Fallopian tube (tissue), 1 donor: Measurements from ENCODE around the genes OR4X1, OR5L2, OR8H3, OR5T3, OR8U1 and SLC43A3.

DNA sequence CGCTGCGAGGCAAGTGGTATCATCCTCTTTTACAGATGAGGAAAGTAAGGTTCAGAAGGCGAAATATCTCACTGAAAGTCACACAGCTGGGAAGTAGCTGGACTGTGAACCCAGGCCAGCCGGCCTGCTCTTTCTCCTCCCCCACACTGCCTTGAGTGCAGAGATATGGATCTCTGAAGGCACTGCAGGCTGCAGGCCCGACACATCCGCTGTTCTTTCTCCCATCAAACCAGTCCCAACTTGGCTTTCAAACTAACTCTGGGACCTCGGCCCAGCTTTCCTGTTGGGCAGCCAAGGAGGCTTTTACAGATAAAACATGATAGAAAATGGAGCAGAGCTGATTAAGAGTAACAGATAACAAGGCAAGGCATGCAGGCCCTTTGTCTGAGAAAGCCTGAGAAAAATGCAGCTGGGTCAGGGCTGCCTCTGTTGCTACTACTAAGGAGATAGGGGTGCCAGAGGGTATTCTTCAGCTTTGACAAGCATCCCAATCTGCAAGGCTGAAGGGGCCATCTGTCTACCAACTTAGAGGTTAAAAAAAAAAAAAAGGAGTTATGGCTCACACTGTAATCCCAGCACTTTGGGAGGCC lies 63.9 kb upstream of the PTPRJ start:
- PRO-cap = no peak

DNA sequence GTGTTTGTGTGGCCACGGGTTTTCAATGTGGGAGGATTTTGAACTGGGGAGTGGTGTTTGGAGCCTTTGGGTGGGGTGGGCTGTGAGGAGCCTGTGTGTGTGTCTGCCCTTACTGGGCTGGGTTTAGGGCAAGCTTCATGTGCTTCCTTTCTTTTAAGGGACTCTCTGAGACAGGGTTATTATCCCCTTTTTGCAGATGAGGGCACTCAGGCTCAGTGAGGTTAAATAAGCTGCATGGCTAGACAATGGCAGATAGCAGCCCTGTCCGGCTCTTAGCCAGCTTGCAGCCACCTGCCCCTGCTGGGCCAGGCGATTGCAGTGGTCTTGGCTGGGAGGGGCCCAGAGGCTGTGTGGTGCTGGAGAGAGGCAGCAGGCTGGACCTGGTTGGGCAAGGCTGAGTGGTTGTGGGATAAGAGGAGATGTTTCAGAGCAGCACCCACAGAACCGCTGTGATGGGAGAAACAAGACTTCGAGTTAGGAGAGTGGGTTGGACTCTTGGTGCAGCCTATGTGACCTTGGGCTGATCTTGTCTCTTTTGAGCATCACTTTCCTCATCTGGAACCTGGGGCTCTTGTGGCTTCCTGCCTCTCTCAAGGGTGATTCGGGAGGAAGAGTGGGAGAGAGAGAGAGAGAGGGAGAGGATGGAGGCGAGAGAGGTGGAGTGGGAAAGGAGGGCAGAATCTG lies 25.5 kb downstream of the PTPRJ start:
- PRO-cap = no peak

DNA sequence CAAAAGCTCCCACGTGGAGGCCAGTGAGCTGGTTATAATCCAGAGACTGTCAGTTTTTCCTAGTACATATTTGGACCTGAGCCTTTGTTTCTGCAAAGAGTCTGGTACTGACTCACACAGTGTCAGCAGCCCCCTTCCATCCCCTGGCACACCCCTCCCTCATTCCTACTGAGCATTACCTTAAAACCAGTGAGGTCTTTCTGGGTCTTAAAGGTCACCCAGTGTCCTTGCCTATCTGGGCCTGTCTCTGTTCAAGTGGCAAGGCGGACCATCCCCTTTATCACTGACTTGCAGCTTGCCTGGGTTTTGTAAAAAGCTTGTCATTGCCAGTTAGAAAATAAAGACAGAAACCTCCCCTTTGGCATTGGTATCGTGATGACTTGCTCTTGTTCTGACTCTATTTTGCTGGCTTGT lies 26.1 kb downstream of the PTPRJ start:
- PRO-cap = no peak

GRCh38 chr11:48114432-48114855 lies 102.2 kb upstream of the OR4B1 start:
- PRO-cap = no peak

- PRO-cap = no peak
These were observed at the start of gene OR4X1 for GRCh38 chr11:48263455-48264052. TSS of gene OR4X1 (plus strand) at chr11:48263861.

DNA sequence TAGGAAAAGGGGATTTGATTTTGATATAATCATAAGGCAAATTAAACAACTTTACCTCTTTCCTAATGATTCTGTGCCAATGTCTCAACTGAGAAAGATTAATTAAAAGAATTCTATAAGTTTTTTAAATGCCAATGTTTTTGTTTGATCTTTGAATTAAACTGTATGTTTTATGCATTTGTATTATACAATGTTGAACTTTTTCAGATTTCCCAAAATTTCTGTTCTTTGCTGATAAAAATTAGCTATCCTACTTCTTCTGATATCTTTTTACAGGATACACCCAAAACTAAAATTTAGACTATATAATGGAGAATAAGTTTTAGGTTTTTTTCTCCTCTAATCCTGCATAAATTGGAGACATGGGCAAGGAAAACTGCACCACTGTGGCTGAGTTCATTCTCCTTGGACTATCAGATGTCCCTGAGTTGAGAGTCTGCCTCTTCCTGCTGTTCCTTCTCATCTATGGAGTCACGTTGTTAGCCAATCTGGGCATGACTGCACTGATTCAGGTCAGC lies at the start of gene OR5L2:
Gene OR5L2, plus strand, starts transcription at position 363 of the 518 bp plus-strand sequence.
- PRO-cap = no peak

GRCh38 chr11:56122178-56122520 lies at the start of gene OR8H3:
TSS of gene OR8H3 (plus strand) at chr11:56122373.
- PRO-cap = no peak

DNA sequence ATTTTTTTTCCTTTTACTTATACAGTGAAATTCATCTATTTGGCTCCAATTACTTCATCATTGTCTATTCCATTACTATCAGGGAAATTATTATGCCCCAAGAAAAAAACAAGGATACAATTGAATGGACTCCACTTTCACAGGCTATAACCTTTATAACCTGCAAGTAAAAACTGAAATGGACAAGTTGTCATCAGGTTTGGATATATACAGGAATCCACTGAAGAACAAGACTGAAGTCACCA lies at the start of gene OR5T3:
Gene OR5T3, plus strand, starts transcription at position 179 of the 245 bp plus-strand sequence.
- PRO-cap = no peak

GRCh38 chr11:56375340-56375865 lies at the start of gene OR8U1:
TSS of gene OR8U1 (plus strand) at chr11:56375624.
- PRO-cap = no peak

DNA sequence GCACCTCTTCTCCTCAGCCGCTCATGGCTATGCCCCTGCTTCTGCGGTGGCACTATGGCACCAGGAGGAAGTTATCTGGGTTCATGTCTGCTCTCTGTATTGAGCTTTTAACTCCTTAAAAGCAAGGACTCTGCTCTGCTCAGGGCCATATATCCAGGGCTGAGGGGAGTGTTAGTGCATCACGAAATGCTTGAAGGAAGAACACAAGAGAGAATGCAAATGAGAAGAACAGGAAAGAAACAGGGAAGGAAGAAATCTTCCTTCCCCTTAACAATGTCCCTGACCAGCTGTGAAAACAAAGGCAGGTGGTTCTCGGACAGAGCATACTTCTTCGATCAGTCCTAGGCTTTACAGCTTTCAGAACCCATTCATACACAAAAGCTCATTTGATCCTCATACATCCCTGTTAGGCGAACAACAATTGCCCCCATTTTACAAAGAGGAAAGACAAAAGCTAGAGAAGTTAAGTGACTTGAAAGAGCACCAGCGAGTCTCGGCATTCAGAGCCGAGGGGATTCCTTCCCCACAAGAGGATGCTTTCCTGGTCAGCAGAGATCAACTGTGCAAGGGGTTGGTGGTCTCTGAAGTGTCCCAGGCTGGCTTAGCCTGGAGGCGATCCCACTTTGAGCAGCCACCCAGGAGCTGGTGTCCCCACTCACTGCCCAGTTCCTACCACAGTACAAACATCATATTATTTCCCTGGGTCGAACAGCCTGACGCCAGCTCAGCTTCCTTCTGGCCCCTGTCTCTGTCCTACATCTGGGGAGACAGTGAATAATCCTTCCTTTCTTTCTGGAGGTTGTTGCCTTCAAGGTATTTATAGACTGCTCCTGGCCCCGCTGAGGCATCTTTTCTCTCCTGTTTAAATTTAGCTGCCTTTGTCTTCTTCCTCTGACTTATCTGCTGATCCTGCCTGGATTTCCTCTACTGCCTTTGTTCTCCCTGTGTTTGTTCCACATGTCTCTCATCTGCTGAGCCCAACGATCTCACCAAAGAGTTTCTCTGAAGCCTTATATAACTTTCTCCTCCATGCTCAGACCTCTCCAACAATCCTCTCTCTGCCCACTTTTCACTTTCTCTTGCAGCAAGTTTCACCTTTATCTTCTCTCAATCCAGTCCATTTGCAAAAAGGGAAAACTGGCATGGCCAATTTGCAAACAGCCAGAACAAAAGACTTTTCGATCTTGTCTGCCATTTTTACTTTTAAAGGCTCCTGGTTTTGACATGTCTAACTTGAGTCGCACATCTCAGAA lies 57.0 kb upstream of the LRRC55 start:
- PRO-cap = no peak

- PRO-cap = no peak
These were observed 16.4 kb downstream of the TNKS1BP1 start for GRCh38 chr11:57308255-57308840.

GRCh38 chr11:57316529-57317591 lies 7.9 kb downstream of the TNKS1BP1 start:
- PRO-cap = no peak

GRCh38 chr11:57323485-57324026 lies 1.2 kb downstream of the TNKS1BP1 start:
- PRO-cap = no peak

GRCh38 chr11:57326609-57327207 lies 2.0 kb upstream of the TNKS1BP1 start:
- PRO-cap = no peak

- PRO-cap = no peak
These were observed 1.0 kb downstream of the SLC43A3 start for GRCh38 chr11:57425783-57426368.

DNA sequence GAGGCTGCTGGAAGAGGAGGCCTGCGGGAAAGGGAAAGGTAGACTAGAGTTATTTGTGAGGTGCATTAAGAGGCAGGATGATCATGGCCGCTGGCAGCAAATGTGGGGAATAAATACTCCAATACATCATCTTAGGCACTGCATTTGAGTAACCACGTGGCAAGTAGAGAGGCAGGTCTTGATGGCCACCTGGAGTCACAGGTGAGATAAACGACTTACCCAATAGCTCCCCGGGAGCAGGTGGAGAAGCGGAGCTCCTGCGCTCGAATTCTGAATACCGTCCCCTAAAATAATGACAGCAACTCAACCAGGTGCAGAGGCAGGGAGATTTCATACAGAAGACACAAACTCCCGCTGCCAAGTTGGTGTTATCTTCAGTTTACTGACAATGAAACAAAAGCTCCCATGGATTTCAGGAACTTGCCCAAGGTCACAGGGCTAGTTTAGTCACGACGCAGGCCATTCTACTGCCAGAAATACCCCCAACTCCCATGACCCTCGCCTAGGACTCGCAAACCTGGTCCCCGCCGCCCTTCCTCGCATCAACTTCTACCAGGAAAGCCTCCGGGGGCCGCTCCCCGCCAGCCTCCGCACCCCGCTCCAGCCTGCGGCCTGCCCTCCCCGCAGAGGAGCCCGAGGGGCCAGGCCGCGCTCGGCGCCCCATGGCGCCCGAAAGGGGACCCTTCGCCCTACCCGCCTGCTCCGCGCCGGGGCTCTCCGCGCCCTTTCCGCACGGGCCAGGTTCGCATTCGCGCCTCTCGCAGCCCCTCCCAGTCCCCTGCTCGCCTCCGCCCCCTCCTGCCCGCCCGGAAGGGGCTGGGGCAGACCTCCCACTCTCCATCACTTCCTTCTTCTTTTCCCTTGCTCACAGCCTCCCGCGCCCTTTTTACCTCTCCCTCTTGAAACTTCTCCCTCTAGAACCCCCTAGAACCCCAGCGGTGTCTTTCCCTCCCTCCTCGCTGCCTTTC lies at the start of gene SLC43A3:
Gene SLC43A3, minus strand, starts transcription at position 753 of the 968 bp plus-strand sequence.
- PRO-cap = bidirectional peak, plus-strand start at position 851 of the sequence, minus-strand start at position 784 of the sequence

DNA sequence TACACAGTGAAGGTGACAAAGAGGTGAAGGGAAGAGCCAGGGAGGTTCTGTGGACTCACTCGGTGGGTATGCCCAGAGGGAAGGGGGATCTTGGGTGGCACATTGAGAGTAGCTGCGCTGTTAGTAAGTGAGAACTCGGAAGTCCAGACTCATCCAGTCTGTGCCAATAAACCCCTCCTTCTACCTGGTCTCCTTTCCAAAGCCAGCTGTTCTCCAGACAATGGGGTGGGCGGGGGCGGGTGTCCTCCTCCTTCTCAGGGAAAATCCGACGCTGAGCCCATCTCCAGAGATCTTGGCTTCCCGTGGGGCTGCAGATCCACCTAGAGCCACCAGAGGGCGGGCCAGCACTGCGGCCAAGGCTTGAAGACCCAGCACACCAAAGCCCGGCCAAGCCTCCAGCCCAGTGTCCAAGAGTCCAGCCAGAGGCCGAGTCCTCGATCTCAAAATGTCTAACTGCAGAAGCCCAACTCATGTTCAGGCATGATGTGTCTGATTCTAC lies 3.1 kb upstream of the RTN4RL2 start:
- PRO-cap = no peak

- PRO-cap = no peak
These were observed 2.1 kb upstream of the RTN4RL2 start for GRCh38 chr11:57457795-57459116.

GRCh38 chr11:57493273-57494503 lies 21.8 kb downstream of the SLC43A1 start:
- PRO-cap = no peak

- PRO-cap = no peak
These were observed 9.1 kb upstream of the SERPING1 start for GRCh38 chr11:57588394-57588783.